ENCODE measurements around a stretch of chr13.

GRCh38 chr13:106522962-106523242 is 12.6 kb downstream of the EFNB2 start:
- PRO-cap: no peak

DNA sequence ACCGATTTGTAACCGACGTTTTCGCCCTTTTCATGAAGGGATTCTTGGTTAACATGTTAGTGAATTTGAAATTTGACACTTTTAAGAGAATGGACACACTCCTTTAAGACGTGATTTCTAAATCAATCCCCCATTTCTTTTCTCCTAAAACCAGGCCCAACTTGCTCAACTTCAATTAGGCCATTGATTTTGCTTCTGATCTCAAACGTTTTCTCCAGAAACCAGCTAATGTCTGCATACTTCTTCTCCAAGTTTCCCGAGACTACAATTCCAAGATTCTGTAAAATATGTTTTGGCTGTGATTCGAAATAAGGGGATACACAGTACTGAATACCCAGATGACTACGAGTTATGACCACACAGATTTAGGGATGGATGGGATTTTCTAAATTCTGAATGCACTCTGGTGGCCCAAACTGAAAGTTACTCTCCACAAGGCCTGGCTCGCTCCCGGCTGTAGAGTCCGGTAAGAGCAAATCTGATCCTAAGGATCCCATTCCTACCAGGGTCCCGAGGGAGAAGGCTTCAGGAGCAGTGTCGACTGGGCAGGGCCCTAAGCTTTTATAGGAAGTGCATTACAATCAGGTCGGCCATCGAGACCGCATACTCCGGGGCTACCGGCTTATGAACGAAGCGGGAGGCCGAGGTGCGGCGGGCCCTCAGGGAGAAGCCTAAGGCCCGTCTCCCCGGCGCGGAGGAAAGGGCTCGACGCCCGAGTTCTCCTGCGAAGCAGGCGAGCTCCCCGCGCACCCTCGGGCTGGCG is 1.7 kb downstream of the EFNB2 start:
- PRO-cap: no peak

DNA sequence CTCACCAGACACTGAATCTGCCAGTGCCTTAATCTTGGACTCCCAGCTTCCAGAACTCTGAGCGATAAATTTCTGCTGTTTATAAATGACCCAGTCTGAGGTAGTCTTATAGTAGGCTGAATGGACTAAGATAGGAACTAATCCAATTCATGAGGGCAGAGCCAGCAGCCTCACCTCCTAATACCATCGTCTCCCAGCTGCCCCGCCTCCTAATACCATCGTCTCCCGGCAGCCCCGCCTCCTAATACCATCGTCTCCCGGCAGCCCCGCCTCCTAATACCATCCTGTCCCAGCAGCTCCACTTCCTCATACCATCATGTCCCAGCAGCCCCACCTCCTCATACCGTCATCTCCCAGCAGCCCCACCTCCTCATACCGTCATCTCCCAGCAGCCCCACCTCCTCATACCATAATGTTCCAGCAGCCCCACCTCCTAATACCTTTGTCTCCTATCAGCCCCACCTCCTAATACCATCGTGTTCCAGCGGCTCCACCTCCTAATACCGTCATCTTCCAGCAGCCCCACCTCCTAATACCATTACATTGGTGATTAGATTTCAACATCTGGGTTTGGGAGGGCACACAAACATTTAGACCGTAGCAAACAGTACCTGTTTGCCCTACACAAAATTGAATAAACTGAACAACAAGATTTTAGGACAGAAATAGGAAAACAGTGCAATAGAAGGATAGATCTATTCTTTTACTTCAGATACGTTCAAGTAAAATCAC is 2.5 kb upstream of the ARGLU1 start:
- PRO-cap: unidirectional peak, minus-strand start at position 193 of the sequence; bidirectional peak, plus-strand start at position 560 of the sequence, minus-strand start at position 316 of the sequence

- PRO-cap: no peak
Measured at GRCh38 chr13:106690709-106691222, 122.8 kb upstream of the ARGLU1 start.

DNA sequence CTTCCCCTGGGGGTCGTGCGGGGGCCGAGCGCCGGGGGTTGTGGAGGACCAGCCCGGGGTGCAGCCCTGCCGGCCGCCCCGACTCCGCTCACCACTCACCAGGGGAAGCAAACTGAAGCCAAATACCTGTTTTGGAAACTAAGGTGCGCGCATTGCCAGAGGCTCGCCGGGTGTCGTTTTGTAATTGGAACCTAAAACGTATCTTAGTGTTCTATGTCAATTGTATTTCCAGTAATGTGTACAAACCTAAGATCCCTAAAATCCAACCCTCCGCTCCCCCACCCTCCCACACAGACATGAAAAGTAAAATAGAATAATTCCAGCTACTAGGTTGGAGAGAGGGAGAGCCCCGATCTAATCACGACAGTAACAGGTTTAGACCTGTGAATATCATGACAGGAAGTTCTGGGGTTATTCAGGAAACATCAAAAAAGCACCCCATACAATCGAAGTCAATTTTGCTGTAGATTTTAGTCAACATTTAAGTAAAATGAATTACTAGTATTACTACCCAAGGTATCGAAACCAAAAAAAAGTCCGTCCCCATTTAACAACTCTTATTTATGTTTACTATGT is 701 bp downstream of the ABHD13 start:
- PRO-cap: no peak

DNA sequence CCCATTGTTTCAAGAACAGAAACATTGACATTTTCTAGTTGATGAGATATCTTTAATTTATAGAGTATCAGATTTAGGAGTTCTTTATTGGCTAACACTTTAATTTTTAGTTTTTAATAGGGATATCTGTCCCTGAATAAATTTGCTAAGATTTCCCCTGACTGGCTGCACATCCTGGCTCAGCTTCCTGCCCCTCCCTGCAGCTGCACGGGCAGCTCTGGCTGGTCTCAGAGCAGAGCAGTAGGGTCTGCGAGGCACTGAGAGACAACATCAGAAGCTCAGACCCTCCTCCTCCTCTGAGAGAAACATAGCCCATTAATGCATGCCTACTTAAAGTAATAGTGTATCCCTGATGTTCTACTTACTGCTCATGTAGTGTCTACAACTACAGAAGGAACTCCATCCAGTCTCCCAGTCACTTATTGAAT is 139.2 kb downstream of the TNFSF13B start:
- PRO-cap: unidirectional peak, plus-strand start at position 243 of the sequence

- PRO-cap: no peak
Measured at GRCh38 chr13:108587337-108587536, 42.2 kb upstream of the MYO16 start.

DNA sequence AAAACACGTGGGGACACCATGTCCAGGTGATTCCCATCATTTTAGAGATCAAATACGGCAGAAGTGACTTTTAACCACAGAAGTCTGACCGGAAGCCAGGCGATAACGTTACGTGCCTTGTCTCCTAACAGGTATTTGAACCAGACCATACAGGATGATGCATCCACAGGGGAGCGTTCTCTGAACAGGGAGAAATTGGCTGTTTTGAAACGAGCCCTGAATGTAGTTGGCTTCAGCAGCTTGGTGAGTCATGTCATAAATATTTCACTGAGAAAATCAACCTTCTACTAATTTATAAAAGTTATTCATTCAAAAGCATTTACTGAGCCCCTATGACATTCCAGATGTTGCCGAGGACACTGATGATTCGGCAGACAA is 328.1 kb downstream of the MYO16 start:
- PRO-cap: no peak

DNA sequence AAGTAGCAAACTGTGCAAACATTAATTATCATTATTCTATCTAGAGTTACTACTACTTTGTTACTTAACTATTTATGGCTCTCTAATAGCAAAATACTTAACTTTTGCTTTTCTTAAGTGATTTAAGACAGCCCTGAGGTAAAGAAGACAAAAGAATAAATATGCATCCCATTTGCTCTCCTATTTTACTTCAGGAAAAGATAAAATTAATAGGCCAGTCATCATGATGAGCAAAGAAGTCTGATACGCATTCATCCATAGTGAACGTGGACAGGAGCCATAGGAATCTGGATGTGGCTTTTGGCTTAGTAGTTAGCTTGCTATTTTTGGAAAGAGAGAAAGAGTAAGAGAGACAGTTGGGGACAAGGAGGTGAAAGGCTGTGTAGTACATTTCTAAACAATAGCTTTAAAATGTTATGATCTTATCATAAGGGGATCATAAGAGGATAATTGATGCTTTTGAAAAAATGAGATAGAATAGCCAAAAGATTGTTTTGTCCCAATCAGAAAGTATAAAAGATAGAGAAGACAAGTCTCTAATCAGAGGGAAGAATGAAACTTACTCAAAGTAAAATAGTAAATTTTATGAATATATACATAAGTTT is 545.2 kb downstream of the IRS2 start:
- PRO-cap: no peak

GRCh38 chr13:109264840-109265711 is 521.3 kb downstream of the IRS2 start:
- PRO-cap: no peak

DNA sequence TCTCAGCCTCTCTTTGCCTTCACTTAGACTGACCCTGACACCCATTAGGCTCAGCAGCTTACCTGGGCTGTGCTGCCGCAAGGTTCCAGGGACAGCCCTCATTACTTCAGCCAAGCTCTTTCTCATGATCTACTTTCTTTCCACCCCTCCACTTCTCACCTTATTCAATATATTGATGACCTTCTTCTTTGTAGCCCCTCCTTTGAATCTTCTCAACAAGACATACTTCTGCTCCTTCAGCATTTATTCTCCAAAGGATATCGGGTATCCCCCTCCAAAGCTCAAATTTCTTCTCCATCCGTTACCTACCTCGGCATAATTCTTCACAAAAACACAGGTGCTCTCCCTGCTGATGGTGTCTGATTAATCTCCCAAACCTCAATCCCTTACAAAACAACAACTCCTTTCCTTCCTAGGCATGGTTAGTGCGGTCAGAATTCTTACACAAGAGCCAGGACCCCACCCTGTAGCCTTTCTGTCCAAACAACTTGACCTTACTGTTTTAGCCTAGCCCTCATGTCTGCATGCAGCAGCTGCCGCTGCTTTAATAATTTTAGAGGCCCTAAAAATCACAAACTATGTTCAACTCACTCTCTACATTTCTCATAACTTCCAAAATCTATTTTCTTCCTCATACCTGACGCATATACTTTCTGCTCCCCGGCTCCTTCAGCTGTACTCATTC is 517.6 kb downstream of the IRS2 start:
- PRO-cap: no peak

DNA sequence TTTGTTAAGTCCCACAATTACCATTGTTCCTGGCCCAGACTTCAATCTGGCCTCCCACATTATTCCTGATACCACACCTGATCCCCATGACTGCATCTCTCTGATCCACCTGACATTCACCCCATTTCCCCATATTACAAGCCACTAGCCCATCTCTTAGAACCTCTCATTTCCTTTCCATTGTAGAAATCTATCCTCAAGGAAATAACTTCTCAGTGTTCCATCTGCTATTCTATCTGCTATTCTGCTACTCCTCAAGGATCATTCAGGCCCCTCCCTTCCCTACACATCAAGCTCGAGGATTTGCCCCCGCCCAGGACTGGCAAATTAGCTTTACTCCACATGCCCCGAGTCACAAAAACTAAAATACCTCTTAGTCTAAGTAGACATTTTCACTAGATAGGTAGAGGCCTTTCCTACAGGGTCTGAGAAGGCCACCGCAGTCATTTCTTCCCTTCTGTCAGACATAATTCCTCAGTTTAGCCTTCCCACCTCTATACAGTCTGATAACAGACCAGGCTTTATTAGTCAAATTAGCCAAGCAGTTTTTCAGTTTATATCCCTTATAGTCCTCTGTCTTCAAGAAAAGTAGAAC is 517.0 kb downstream of the IRS2 start:
- PRO-cap: no peak

- PRO-cap: no peak
Measured at GRCh38 chr13:109318470-109318749, 468.0 kb downstream of the IRS2 start.

- PRO-cap: no peak
Measured at GRCh38 chr13:109408385-109409573, 377.6 kb downstream of the IRS2 start.

DNA sequence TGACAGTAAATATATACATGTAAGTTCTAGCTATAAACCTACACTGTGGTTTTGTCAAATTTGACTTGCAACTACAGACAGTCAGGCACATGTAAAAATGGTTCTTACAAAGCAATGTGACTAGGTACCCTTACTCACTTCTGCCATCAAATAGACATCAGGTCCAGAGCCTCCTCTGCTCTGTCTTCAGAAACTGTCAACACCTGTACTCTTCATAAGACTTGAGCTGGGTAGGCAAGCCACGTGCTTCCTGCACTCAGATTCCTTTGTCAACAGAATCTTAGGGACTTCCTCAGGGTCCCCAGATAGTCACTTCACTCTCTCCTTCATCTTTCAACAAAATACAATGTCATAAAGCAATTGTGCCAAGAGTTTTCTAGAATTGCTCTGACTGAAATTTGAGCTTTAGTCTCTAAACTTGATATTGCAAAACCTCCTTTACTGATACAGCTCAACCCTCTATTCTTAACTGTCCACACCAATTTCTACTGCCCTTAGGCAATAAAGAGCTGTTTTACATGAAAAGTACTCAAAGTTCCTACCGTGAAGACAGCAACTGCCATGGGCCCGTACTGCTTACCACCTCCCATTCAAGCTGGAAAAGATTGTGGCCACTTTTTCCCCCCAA is 179.9 kb downstream of the IRS2 start:
- PRO-cap: no peak

DNA sequence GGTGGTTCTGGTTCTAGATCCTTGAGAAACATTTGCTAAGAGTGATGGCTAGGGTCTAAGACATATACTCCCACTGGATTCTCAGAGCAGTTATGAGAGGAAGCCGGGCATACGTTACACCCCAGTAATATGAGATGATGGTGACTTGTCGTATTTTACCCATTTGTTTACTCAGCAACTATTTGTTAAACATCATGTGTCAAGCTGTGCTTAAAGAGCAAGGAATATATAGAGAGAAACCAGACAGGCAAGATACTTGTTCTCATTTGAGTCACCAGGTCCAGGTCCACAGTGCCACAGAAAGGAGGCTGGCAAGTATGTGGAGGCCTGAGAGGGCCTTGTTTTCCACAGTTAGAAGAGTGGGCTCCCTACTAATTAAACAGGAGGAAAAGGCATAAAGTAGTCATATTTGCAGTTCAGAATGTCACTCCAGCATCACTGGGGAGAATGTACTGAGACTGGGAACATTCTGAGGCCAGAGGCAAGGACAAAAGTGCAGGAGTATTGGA is 142.3 kb downstream of the IRS2 start:
- PRO-cap: no peak

GRCh38 chr13:109727242-109727830 is 59.0 kb downstream of the IRS2 start:
- PRO-cap: no peak

DNA sequence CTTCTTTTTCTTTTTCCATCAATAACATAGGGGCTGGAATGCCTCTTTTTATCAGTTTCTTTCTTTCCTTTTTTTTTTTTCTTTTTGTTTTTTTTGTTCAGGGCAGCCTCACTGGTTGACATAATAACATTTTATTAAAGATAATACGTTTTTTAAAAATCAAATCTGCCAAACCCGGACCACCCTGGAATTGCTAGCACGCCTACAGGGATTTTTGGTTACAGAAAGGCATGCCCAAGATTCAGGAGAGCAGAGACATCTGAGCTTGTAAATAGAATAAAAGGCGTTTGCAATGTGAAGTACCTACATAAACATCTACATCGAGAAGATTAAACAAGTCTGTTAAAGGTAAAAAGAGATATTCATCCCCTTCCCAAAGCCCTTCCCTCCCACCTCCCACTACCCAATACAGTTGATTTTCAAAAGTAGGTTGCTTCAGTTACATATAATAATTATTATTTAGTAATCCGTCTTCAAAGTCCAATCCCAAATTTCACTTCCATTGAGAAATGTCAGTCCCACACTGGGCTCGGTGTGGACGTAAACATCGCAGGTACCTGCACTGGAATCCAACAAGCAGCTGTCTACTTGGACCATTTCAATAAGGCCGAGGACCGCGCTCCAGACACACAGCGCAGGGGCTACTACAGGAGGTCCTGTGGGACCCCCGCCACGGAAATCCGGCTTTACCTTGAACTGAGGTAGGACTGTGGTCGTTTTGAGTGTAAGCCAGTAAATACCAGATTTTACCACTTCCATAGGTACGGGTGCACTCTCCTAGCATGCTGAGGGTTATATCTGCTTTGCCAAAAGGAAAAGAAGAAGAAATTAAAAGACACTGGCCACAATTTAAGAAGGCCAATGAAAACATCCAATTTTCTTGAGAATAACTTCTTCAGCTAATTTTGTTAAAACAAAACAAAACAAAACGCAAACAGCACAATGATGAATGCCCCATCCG is 31.0 kb downstream of the IRS2 start:
- PRO-cap: no peak

- PRO-cap: no peak
Measured at GRCh38 chr13:110023573-110024119, 237.3 kb upstream of the IRS2 start.

DNA sequence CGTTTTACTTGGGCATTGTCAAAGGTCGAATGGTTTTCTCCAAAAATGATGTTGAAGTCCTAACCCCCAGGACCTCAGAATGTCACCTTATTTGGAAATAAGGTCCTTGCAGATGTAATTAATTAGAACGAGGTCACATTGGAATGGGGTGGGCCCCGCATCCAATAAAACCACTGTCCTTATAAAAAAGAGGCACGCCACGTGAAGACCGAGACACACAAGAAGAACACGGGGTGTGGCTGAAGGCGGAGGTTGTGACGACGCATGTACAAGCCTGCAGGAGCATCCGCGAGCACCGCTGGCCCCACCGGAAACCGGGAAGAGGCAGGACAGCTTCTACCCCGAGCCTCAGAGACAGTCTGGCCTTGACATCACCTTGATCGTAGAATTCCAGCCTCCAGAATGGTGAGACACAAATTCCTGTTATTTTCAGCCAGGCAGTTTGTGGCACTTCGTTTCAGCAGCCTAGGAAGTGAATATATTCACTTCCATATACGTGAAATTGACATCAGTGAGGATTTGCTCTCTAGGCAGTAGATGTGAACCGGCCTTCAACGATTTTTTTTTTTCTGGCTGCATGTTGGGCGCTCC is 177.9 kb downstream of the COL4A1 start:
- PRO-cap: unidirectional peak, plus-strand start at position 312 of the sequence